ENCODE measurements around a stretch of chr5.

- PRO-cap, result no peak
- RAMPAGE, long total RNA, 4 experiments, result no peak in any of the 4 experiments
Observed at GRCh38 chr5:115457970-115458722, 86.4 kb downstream of the FEM1C start.

DNA sequence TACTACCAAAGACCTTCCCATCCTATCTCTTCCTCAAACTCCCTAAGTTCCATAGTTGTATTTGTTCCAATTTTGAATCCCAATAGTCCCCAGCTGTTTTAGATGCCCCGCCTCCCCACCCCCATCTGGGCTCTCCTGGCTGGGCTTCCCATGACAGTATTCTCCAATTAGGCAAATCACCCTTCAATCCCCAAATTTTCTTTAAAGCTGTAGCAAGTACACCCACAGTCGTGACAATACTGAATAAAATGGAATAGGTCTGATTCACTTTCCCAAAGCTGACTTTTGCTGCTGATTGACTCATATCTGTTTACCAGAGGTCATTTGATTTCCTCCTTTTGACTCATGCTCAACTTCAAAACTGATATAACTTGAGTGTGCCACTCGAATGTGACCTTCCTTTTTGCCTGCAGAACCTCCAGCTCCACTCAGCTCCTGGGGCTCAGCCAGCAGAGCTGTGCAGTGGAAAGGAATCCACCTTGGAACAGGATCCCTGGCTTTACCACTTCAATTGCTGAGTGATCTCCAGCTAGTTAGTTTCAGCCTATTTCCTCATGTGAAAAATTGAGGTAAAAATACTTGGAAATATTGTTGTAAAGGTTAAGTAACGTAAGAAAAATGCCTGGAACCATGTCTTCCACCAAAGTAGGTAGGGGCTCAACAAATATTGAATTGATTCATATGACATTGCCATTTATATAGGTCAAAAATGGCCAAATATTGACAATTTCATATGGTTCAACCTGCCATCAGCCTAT is 84.1 kb downstream of the FEM1C start:
- PRO-cap, result no peak
- RAMPAGE, long total RNA, 4 experiments, result no peak in any of the 4 experiments

GRCh38 chr5:115484189-115484662 is 60.3 kb downstream of the FEM1C start:
- PRO-cap, result no peak
- RAMPAGE, long total RNA, 4 experiments, result no peak in any of the 4 experiments

DNA sequence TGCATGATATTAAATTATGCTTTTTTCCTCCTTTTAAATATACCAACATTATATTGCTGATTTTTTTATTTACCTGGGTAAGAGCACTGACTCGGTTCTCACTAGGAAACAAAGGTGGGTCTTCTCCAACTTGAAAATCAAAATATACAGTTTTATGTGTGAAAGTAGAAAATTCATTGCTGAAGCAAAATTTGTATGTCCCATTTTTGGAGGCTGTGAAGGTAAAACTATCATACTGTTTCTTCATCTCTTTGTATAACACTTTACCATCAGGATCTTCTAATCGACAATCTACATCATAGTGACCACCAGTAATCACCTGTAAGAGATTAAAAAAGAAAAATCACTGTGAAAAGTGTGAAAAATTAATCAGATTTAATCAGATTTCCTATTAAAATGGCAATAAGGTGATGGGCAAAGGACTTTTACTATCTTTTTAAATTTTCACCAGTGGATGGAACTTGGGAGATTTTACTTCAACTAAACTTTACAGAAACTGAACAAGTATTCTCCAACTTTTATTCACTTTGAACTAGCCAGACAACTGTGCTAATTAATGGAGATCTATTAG is 5.4 kb downstream of the TMED7 start:
- PRO-cap, result no peak
- RAMPAGE, long total RNA, 4 experiments, result no peak in any of the 4 experiments

GRCh38 chr5:115634239-115634991 is 8.6 kb upstream of the TMED7 start:
- PRO-cap, result no peak
- RAMPAGE, long total RNA, 4 experiments, result no peak in any of the 4 experiments

GRCh38 chr5:115708325-115708920 is 82.6 kb upstream of the TMED7 start:
- PRO-cap, result no peak
- RAMPAGE, long total RNA, 4 experiments, result no peak in any of the 4 experiments

DNA sequence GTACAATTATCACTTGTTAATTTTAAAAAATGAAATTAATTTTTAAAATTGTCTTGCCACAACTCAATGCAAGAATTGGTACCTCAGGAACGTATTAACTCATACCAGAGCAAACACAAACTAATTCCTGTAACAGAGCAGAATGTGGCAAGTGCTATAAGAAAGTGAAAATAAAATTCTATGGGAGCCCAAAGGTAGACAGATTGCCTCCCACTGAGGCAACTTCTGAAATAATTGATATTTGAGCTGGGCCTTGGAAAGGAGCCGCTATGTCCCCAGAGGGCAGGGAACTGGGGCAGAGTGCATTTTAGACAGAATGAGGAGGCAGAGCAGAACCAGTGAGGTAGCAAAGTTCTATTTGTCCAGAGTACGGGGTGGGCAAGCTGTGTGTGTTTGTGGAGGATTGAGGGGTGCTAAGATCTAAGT is 19.9 kb downstream of the CDO1 start:
- PRO-cap, result no peak
- RAMPAGE, long total RNA, 4 experiments, result no peak in any of the 4 experiments

- PRO-cap, result no peak
- RAMPAGE, long total RNA, 4 experiments, result no peak in any of the 4 experiments
Observed at GRCh38 chr5:116159343-116159797, 74.5 kb downstream of the COMMD10 start.

DNA sequence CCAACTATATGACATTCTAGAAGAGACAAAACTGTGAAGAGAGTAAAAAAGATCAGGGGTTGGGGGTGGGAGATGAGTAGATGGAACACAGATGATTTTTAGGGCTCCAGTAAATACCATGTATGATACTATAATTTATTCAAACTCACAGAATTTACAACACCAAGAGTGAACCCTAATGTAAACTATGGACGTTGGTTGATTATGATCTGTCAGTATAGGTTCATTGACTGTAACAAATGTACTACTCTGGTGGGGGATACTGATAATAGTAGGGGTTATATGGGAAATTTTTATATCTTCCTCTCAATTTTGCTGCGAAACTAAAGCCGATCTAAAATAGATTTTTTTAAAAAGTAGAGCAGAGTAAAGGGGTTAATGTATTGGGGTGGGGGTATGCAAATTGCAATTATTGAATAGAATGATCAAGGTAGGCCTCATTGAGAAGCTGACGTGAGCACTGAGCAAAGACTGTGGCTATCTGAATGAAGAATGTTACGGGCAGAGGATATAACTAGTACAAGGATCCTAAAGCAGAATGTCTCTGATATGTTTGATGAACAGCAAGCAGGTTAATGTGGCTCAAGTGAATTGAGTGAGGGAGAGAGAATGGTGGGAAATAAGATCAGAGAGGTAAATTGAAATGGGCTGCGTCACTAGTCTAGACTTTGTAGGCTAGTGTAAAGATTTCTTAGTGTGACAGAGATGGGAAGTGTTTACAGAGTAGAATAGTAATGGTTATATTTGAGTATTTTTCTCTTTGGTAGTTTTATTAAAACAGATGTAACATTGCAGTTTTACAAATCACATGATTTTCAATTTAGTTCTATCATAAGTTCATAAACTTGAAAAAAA is 152.0 kb downstream of the COMMD10 start:
- PRO-cap, result no peak
- RAMPAGE, long total RNA, 4 experiments, result no peak in any of the 4 experiments

DNA sequence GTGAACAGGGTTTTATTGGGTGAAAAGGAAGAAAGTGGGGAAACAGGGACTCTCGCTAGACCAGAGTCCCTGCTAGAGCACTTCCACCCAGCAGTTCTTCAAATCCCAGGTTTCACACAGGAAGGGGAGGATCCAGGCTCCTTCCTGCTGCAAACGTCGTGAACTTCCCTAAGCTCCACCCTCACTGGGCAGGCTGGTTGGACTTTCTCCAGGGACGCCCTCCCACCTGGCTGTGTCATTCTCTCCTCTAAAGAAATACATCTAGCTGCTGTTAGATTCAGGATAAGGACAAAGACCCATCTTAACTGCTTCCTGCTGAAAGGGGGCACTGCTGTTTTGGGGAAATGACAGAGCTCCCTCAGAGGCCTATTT is 230.7 kb downstream of the SEMA6A start:
- PRO-cap, result no peak
- RAMPAGE, long total RNA, 4 experiments, result no peak in any of the 4 experiments

GRCh38 chr5:116558876-116559772 is 15.5 kb downstream of the SEMA6A start:
- PRO-cap, result no peak
- RAMPAGE, long total RNA, 4 experiments, result no peak in any of the 4 experiments

DNA sequence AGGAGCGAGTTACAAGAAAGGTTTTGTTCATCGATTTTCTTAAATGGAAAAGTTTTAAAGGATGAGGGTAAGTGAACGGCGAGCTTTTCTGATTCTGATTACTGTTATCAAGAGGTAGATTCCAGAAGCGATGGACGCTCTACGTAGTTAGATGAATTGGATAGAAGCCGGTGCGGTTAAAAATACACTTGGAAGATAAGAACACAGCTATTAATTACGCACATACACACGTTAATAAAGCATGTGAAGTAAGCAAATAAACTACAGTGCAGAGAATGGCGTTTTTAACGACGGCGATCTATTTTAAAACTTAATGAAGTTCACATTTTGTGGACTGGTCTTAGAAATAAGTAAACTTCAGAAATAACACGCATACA is 601 bp upstream of the SEMA6A start:
- PRO-cap, result no peak
- RAMPAGE, long total RNA, 4 experiments, result no peak in any of the 4 experiments

DNA sequence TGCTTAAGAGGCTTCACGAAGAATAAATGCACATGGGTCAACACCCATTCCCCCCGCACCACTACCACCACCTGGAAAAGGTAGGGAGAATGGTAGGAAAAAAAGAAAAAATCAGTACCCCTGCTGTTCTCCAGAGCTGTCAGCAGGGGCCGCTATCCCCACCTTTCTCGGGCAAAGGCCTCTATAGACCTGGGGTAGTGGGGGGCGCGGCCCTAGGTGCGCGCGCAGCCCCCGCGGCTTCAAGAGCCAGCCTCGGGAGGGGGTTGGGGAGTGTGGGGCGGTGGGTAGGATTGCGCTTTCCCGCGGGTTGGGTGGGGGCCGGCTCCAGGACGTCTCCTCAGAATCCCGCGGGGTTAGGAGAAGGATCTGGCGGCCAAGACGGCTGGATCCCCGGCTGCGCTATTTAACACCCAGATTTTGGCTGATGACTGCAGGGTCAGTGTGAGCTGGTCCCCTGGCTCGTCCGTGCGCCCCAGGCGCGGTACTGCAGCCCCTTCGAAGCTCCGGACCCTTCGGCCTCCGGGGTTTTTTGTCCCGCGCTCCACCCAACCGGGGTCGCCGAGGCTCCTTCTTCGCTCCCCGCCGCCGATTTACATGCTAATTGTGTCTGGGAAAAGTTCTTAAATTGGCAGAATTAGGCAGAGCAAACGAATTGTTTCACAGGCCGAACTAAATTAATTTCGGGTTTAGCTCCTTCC is 1.6 kb upstream of the SEMA6A start:
- PRO-cap, result no peak
- RAMPAGE, long total RNA, 4 experiments, result no peak in any of the 4 experiments

DNA sequence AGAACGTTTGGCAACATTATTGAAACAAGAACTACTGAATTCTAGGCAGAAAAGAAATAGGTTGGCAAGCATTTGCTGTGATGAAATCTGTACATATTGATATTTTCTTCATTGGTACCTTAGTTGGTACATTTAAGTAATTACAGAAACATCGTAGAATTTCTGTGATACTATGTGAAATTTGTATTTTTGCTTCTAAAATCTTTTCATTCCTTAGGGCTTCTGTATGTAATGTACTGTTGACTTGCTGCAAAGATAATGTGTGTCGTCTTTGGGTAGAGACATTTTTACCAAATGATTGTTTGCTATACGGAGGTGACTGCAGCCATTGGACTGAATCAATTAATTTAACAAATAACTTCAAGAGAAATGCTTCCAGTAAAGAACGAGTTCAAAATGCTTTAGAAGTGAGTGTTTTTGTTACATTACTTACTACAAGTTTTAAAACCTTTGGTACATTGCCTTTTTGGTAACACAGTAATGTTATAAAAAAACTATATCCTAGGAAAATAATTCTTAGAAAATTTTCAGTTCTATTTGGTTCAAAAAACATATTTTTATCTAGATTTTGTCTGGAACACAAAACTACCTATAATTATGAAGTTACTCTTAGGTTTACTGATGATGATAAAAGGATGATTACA is 47.8 kb downstream of the DMXL1 start:
- PRO-cap, result no peak
- RAMPAGE, long total RNA, 4 experiments, result no peak in any of the 4 experiments

DNA sequence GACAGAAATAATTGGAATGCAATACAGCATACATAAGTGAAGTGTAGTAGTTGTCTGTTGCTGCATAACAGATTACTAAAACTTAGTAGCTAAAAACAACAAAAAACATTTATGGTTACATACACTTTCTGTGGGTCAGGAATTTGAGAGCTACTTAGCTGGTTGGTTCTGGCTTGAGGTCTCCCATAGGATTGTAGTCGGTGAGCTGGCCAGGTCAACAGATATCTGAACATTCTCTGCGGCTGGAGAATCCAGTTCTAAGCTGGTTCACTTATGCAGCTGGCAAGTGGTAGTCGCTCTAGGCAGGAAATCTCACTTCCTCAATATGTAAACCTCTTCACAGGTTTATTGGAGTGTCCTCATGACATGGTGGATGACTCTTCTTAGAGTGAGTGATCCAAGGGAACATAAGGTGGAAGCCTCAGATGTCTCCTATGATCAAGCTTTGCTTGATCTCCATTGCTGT is 65.7 kb upstream of the TNFAIP8 start:
- PRO-cap, result no peak
- RAMPAGE, long total RNA, 4 experiments, result no peak in any of the 4 experiments

- PRO-cap, result no peak
- RAMPAGE, long total RNA, 4 experiments, result no peak in any of the 4 experiments
Observed at GRCh38 chr5:119341416-119341986, 14.3 kb upstream of the TNFAIP8 start.

DNA sequence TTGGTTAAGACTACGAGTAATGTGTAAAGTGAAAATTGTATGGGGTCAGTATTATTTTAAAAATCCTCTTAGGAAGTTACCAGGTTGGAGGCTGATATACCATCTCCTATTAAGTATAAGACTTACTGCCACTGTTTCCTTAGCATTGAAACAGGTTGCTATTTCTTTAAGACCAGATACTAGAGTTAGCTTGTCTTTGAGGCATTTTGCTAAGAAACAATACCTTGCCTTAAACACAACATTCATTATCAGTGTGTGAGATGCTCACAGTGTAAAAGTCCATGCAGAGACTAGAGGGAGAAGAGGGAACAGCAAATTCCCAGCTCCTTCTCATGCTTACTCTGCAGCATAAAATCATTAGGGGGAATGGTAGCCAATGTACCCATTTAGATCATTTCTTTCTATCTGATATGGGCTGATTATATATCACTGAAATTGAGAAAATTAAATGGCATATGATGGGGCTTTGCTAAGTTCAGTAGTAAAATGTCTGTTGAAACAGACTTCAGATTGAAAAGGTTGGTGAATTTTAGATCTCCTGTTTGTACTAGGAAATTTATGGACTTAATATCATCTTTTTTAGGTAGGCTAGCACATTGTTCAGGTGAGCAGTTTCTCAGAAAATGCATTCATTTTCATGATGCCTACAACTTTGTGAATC is 8.8 kb upstream of the TNFAIP8 start:
- PRO-cap, result no peak
- RAMPAGE, long total RNA, 4 experiments, result no peak in any of the 4 experiments

- PRO-cap, result no peak
- RAMPAGE, long total RNA, 4 experiments, result no peak in any of the 4 experiments
Observed at GRCh38 chr5:119400211-119400705, 44.4 kb downstream of the TNFAIP8 start.

DNA sequence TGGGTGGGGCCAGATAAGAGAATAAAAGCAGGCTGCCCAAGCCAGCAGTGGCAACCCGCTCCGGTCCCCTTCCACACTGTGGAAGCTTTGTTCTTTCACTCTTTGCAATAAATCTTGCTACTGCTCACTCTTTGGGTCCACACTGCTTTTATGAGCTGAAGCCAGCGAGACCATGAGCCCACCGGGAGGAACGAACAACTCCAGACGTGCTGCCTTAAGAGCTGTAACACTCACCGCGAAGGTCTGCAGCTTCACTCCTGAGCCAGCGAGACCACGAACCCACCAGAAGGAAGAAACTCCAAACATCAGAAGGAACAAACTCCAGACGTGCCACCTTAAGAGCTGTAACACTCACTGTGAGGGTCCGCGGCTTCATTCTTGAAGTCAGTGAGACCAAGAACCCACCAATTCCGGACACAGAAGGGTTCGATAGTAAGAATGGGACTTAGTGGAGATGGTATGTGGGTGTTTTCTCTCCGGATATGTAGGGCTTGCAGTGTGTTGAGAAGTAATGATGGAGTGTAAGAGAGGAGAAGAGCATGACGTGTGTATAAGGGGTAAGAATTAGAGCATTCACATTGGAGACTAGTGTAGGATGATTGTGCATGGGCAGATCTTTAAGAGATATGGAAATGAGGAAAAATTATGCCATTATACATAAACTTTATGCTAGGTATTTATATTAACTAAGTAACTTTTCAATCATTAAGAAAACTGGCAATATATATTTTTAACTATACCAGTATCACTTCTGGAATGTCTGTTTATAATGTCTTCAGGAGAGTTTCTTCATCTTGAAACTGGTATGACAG is 66.0 kb downstream of the HSD17B4 start:
- PRO-cap, result no peak
- RAMPAGE, long total RNA, 4 experiments, result no peak in any of the 4 experiments

- PRO-cap, result no peak
- RAMPAGE, long total RNA, 4 experiments, result no peak in any of the 4 experiments
Observed at GRCh38 chr5:122182438-122182981, 22.5 kb downstream of the ENSG00000250803 start.